Hair follicular keratinocyte (primary cell): ENCODE data around the gene IGFN1.

GRCh38 chr1:200893111-200893982 lies 1.4 kb upstream of the INAVA start:
- RAMPAGE, long total RNA: no peak

DNA sequence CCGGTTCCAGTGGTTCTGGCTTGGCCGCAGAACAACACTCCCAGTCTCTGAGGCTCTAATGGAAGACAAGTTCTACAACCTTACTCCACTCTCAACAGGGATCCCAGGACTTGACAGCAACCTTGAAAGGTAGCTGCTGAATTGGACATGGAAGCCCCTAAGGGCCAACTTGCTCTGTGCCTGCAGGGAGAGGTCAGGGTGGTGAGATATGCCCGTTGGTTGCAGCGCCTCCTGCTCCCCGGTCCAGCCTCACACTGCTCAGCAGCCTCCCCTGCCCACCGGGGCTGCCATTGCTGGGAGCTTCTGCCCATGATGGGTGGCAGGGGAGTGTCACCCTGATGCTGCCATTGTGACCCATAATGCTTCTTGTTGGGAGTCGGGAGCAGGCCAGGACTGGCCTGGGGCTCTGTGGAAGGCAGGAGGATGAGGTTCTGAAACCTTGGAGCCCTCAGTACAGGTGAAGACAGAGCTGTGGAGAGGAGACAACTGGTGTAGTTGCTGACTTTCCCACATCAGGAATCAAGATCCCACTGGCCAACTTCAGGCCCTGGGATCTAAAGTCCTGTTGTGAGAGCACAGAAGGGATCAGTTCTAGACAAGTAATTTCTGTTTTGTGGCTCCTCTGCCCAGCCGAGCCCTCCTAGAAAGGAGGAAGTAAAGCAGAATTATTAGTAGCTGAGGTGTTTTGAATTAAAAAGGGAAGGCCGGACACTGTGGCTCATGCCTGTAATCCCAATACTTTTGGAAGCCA lies 8.0 kb downstream of the INAVA start:
- RAMPAGE, long total RNA: no peak

DNA sequence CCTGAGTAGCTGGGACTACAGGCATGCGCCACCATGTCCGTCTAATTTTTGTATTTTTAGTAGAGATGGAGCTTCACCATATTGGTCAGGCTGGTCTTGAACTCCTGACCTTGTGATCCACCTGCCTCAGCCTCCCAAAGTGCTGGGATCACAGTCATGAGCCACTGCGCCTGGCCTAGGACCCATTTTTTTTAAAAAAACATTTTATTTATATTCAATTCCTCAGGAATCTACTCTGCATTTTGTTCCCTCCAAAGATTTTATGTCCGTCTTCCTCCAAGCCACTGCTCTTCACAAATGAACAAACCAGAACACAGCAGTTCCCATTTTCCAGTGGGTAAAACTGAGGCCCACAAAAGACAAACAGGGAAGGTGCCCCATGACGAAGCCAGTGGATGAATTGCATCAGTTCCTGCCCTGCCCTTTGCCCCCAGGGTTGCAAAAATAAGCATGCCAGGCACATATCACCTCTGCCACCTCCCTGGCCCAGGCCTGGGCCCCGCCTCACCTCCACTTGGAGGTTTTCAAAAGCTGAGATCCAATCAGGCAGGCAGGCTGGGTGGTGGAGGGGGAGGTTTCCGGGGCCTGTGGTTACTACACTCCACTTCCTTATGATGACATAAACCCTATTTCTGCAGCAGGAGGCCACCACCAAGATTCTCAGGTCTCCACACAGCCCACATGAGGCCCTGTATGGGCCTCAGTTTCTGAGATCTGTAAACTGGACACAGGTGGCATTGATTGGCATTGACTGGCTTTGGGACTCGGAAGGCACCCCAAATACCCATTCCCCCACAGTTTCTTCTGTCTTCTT lies 4.2 kb downstream of the KIF21B start:
- RAMPAGE, long total RNA: no peak

DNA sequence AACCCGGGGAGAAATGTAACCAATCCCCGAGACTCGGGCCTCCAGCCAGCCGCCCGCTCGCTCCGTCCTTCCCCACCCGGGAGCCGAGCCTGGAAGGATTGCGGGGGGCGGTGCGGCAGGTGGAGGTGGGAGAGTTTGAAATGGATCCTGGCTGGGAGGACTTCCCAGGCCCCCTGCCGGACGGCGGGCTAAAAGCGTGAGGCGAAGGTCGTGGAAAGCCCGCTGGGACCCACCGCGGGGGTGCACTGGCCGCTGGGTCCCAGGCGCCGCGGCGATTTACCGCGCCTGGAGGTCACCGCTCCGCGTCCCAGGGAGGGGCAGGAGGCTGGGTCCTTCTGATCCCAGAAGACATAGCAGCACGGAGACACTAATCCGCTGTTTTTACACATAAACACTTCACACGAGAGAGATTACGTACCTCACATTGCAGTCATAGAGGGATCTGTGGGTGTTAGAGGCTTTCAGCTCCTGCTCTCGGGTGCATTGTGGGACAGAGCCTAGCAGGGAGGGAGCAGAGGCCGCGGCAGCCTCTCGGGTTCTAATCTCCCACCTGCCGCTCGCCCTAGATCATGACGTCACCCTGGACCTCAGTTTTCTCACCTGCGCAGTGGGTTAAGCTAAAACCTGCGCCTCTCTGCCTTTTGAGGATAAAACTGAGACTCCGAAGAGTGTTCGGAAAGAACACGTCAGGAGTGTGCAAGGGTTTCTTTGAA lies 17.0 kb upstream of the TMEM9 start:
- RAMPAGE, long total RNA: no peak

GRCh38 chr1:201184791-201185413 lies 5.7 kb upstream of the IGFN1 start:
- RAMPAGE, long total RNA: no peak

- RAMPAGE, long total RNA: no peak
Measured at GRCh38 chr1:201190464-201191098, at the start of gene IGFN1. Gene IGFN1, plus strand, starts transcription at chr1:201190824.

- RAMPAGE, long total RNA: no peak
Measured at GRCh38 chr1:201275157-201275852, 8.0 kb upstream of the PKP1 start.

DNA sequence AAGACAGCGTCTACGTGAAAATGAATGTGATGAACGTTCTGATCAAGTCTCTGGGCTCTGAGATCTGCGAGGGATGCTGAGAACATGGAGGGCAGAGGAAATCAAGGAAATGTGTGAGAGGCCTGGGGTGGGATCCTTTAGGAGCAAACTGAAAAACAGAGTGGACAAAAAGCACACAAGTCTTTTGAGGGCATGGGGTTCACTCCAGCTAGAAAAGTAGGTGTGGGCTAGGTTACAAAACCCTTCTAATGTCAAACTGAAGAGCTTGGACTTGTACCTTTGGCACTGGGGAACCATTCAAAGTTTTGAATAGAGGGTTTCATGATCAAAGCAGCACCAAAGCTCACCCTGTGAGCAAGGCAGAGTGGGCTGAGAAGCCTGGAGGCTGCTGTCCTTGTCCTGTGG lies 42.7 kb downstream of the PKP1 start:
- RAMPAGE, long total RNA: no peak

- RAMPAGE, long total RNA: no peak
Measured at GRCh38 chr1:201383537-201384029, 6.1 kb upstream of the TNNT2 start.

GRCh38 chr1:201384030-201384206 lies 6.4 kb upstream of the TNNT2 start:
- RAMPAGE, long total RNA: no peak

GRCh38 chr1:201385194-201385871 lies 7.9 kb upstream of the TNNT2 start:
- RAMPAGE, long total RNA: no peak

GRCh38 chr1:201426275-201426795 lies 4.8 kb upstream of the TNNI1 start:
- RAMPAGE, long total RNA: no peak

GRCh38 chr1:201456590-201457456 lies 12.2 kb downstream of the PHLDA3 start:
- RAMPAGE, long total RNA: no peak

- RAMPAGE, long total RNA: no peak
Measured at GRCh38 chr1:201463433-201463892, 5.5 kb downstream of the PHLDA3 start.

GRCh38 chr1:201491242-201491483 lies 15.8 kb downstream of the CSRP1 start:
- RAMPAGE, long total RNA: no peak

DNA sequence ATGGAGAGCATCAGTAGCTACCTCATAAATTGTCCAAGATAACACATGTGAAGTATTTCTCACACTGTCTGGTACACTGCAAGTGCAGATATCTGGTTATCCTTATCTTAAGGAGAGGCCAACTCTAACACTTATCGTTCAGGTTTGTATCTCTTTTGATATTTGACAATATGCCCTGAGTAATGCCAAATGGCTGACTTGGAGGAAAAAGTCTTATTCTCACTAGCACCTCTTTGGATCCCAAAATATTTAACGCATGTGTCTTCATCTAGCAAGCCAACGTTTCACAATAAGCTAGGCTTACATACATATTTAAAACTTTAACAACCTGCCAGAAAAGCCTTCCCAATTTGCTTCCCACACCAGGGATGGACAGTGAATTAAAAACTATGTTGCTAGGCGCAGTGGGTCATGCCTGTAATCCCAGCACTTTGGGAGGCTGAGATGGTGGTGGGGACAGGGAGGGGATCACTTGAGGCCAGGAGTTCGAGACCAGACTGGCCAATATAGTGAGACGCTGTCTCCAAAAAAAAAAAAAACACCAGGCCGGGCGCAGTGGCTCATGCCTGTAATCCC lies 2.6 kb downstream of the CSRP1 start:
- RAMPAGE, long total RNA: no peak

DNA sequence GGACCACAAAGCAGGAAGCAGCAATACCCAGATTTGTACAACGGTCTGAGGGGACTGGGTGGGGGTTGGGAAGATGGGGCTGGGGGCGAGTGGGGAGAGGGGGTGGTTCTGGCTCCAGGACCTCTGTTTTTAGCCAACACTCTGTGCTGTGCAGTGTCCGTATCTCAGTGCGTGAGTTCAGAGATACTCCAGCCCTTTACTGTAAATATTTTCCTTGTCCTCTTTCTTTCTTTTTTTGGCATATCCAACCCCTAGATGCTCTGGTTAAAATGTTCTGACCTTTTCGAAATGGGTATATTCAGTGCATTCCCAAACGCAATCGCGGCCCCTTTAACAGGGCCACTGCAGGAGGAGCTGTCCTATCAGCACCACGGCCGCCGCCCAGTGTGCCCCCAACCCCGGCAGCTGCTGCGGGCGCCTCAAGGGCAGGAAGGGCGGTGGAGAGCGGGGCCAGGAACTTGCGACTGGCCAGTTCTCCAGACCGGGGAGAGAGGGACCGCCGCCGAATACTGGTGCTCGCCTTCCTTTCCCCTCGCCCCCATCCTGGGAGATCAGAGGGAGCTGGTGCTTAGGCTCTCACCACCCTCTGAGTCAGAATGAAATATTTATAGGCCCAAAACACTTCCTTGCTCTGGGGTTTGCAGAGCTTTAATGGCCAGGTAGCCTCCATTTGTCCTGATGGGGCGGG lies 75.2 kb downstream of the NAV1 start:
- RAMPAGE, long total RNA: no peak

GRCh38 chr1:201739044-201740163 lies 89.6 kb upstream of the IPO9 start:
- RAMPAGE, long total RNA: no peak

GRCh38 chr1:201788187-201788860 lies 40.6 kb upstream of the IPO9 start:
- RAMPAGE, long total RNA: no peak

GRCh38 chr1:201903818-201904277 lies 15.2 kb downstream of the SHISA4 start:
- RAMPAGE, long total RNA: no peak